ENCODE results near the genes ATG16L1 and UGT1A5.

DNA sequence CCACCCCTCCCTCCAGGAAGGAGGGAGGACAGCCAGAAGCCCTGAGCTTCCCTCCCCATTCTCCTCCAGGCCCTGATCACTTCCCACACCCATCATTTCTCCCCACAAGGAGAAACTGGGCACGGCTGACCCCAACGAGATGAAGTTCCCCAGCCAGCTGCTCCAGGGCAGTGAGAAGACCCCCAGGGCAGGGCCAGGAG is 12.9 kb upstream of the ECEL1 start:
- PRO-cap = no peak

GRCh38 chr2:232819765-232820031 is 43.3 kb upstream of the KCNJ13 start:
- PRO-cap = no peak

DNA sequence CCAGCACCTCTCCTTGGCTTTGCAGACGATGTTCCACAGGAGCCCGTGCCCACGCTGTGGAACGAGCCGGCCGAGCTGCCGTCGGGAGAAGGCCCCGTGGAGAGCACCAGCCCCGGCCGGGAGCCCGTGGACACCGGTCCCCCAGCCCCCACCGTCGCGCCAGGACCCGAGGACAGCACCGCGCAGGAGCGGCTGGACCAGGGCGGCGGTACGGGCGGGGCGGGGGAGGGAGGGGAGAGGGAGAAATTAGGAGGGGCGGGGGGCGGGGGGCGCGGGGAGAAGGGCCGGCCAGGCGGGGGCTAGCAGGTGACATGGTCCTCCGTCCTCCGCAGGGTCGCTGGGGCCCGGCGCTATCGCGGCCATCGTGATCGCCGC is 5.8 kb downstream of the SNORC start:
- PRO-cap = no peak

GRCh38 chr2:233133222-233133915 is 73.2 kb downstream of the INPP5D start:
- PRO-cap = no peak

DNA sequence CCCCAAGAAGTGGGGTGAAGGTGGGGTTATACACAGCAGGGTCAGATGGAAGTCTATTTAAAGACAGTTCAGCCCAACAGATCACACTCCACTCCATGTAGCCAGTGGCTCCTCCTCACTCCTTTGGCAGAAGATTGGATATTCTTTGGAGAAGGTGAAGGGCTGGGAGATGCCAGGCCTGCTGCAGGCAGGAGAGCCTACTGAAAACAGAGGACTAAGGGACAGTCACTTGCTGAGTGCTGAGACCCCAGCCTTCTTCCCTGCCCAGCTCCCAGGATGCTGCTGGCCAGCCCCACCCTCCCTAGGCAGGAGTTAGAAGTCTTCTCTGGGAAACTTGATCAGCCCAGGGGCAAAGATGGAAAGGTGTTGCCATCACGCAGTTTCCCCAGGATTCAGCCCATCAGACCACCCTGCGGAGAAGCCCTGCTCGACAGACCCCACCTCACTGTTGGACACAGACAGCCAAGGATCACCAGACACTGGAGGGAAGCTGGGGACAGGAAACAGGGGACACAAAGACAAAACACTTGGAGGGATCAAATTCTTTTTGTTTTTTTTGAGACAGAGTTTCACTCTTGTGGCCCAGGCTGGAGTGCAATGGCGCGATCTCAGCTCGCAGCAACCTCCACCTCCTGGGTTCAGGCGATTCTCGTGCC is 93.6 kb downstream of the INPP5D start:
- PRO-cap = no peak

- PRO-cap = no peak
Measured at GRCh38 chr2:233171579-233172293, 79.7 kb upstream of the ATG16L1 start.

- PRO-cap = no peak
Measured at GRCh38 chr2:233196373-233196707, 55.1 kb upstream of the ATG16L1 start.

GRCh38 chr2:233251177-233252240 is at the start of gene ATG16L1:
Gene ATG16L1, plus strand, starts transcription at chr2:233251673.
- PRO-cap = bidirectional peak, plus-strand start at chr2:233251672, minus-strand start at chr2:233251501

DNA sequence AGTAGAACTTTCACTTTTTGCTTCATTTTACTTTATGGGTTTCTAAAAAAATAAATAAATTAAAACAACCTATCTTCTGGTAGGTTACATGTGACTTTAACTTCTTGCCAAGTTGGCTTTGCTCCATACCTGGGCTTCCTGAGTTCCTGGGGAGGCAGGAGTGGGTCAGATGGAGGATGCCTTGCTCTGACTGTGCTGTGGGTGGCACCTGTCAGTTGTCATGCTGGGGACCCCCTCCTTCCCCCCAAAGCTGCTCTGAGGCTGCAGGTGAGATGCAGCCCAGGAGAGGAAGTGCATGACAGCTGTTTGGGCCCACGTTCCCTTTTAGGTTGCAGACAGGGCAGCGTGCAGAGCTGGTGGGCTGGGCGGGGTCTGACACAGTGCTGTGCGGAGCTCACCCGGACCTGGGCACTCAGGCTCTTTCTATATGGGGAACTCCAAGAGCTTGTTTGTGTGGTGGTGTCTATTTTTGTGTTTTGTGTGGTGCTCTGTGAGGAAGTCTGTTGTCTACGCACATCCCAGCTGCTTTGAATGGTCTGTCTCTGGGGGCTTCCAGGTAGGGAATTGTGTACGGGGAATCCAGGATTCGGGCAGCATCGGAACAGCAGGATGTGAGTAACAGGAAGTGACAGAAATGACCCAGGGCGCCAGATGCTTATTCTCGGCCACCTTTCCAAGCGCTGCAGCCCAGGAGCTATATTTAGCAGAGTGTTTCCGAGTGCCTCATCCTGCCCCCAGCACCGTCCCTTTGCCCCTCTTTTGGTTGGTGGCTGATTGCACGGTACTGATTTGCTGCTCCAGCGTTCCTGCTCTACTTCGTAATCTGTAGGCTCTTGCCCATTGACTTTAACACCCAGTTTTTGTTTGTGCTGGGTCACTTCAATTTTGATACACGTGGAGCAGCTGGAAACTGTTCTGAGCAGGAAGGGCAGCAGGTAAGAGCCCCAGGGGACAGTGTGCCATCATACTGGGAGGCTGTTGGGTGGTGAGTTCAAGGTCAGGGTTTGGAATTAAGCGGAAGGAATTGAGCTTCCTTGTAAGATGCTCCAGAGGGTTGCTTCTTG is 64.5 kb downstream of the DGKD start:
- PRO-cap = no peak

DNA sequence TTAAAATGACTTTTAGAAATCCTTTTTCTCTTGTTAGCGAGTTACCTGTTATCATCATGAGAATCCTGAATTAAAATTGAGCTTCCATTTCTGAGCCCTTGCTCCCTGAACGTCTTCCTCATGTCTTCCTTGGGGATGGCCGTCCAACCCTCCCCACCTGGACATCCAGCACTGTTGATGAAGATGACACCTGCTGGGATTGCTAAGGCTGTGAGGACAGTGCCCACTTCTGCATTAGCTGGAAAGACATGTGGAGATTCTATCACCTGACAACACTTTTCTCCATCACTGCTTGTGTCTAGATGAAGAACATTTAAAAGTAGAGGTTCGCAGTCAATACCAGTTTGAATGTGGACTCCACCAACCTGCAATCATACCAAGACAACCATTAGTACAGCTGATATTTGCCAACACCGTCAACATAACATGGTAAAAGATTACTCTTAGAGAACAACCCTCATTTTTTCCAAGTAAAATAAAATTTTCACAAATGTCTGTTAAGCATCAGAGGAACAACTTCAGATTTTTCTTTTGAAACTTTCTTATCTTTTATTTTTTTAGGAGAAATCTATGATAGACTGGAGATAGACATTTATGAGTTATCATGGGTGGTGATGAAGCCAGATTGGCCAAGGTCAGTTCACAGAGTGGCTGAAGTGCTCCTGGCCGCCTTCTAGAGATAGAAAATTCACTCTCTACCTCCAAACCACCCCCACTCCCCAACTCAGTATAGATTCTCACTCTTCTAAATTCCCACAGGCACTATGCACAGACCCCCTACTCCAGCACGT is 43.3 kb downstream of the USP40 start:
- PRO-cap = no peak

- PRO-cap = no peak
Measured at GRCh38 chr2:233693031-233693492, 372 bp downstream of the UGT1A6 start.

- PRO-cap = no peak
Measured at GRCh38 chr2:233705780-233706638, 6.7 kb upstream of the UGT1A5 start.

DNA sequence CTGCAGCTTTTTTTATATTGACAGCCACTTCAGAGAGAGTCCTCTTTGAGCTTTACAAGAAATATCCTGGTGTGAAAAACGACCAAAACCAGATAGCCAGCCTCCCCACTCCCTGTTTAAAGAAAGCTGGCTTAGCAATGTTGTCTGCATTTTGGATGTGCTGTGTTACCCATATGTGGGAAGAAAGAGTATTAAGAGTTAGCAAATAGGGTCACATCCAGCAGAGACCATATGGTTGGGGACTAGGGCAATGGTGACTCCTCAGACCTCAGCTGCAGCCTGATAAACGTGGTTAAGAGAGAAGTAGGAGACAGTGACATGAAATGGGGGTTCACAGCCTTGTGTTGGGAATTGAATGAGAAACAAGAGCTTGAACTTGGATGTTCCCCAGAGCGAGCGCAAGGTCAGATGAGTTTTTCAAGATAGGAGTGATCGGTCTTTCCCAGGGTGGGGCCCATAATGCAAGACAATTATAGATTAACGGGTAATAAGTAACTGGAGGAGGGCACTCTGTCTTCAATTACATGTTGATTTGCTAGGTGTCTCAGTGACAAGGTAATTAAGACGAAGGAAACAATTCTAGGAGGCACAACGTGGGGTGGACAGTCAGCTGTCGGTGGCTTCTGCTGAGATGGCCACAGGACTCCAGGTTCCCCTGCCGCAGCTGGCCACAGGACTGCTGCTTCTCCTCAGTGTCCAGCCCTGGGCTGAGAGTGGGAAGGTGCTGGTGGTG is at the start of gene UGT1A5:
UGT1A5 (plus strand) TSS at position 547 of the 733 bp plus-strand sequence.
- PRO-cap = no peak

DNA sequence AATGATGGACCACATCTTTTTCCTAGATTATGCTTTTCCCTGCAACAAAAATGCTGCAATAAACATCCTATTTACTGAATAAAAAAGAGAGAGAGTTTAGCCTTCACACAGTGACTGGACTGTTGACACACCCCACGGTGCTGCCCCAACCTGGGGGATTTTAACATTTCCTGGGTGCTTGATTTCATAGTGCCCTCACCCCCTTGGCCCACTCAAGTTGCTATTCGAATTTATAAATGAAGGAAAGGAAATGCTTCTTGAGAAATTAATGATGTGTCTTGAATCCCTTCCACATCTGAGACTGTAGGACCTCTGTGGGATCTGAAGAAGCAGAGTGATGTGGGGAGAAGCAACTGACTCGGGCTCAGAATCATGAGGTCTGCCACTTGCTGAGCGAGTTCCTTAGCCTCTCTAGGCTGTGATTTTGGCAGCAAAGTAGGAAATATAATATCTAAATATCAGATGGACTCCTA is 61.5 kb downstream of the TRPM8 start:
- PRO-cap = no peak

- PRO-cap = unidirectional peak, plus-strand start at chr2:234290923
Measured at GRCh38 chr2:234290393-234291467, 206.2 kb downstream of the ARL4C start.

DNA sequence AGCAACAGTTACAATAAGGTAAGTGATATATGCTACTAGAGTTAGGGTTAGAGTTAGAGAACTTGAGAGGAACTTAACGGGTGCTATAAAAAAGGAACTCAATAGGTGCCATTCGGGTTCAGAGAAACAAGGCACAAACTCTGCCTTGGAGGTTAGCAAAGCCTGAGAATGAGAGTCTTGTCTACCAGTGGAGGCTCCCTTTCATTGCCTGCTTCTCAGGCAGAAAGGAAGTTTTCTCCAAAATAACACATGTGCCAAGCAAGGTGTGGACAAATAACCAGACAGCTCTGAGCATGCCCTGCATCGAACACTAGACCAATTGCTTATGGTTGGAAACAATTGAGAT is 189.3 kb downstream of the ARL4C start:
- PRO-cap = no peak

DNA sequence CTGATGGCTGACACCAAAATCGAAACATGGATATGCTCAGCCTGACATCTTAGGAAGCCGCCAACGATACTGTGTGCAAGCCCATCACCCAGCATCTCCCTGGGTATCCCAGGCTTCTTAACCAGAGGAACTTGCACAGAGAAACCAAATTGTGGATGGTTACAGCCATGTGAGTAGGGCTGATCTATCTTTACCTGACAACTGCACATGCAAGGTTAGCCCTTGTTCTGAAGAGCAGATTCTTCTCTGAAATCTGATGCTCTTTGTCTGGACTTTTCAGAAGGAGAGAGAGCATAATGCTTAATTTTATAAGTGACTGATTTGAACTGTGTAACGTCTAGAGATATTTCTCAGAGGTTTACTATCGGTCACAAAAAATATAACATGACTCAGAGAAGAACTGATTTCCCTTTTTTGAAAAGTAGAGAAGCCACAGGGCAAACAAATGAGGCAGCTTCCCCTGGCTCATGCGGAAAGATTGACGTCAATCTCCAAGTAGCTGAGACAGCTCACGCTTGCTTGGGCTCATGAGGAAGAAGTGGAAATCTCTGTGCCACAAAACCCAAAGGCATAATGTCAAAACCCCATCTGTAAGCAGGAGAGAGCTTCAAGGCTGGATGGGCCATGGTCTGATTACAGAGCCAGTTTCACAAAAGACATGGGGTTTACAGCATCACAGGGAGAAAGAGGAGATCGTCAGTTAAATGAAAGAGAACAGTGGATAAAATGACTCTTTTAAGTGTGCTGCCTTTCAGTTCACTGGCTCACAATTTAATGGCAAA is 188.2 kb downstream of the ARL4C start:
- PRO-cap = no peak

DNA sequence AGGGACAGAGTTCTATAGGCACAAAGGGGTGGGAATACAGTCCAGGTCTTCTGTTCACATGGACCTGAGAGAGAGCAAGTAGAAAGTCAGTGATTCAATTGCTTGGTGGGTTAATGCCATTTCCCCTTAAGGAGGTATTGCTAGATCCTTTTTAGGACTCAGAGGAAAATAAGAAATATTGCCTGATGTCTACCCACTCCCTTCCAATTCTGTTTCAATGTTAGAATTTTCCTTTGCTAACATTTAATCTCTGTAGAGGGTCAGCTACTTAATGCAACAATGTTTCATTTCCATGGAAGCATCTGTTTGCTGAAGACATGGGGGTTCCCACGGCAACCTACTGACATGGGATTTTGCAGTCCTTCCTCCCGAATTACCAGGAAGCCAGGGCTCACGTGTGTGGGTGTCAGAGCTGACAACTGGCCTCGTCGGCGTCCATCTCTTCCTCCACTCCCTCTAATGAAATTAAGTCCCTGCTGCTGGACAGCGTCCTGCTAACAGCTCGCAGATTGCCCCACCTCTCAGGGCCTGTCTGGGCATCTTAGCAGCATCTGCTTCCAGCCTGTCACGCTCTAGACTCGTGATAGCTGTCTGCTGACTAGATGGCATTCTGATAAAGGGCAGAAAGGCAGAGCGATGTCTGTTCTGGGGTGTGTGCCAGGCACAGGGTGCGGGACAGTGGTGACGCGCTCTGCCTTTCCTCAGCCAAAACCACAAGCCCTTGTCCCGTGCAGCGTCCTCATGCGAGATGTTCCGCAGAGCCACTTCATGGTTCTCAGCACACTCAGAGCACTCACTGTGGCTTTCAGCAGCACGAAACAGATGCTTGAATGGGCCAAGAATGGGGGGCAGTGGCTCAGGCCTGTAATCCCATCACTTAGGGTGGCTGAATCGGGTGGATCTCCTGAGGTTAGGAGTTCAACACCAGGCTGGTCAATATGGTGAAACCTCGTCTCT is 161.2 kb downstream of the ARL4C start:
- PRO-cap = unidirectional peak, minus-strand start at position 458 of the sequence

GRCh38 chr2:234348034-234348541 is 148.8 kb downstream of the ARL4C start:
- PRO-cap = no peak

GRCh38 chr2:234493529-234494180 is 3.2 kb downstream of the ARL4C start:
- PRO-cap = no peak